ENCODE results near the gene ABCG1.

DNA sequence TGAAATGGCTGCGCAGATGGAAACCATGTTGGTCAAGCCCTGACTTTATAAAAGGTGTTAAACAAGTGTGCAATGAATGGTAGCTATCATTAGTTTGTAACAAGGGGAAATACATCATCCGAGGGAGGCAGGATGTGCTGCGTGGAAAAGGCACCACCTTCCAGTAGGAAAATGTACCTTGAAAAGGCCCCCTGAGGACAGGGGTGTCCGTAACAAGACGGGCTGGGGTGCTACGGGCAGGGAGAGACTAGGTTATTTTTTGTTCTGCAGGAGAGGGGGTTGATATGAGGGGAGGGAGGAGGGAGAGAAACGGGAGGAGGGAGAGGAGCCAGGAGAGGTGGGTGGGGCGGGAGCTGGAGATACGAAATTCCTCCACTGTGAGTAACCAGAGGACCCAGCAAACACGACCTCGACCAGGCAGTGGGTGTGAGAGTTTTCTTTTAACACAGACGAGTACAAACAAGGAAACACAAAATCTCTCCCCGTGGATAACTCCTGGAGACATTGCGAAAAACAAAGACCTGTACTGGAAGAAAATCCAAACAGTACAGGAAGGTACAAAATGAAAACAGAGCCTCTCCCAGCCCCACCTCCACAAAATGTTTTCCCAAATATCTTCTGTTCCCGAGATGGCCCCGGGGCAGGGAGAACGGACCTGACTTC, 82.6 kb downstream of the RIPK4 start:
- PRO-cap: unidirectional peak, plus-strand start at position 400 of the sequence

DNA sequence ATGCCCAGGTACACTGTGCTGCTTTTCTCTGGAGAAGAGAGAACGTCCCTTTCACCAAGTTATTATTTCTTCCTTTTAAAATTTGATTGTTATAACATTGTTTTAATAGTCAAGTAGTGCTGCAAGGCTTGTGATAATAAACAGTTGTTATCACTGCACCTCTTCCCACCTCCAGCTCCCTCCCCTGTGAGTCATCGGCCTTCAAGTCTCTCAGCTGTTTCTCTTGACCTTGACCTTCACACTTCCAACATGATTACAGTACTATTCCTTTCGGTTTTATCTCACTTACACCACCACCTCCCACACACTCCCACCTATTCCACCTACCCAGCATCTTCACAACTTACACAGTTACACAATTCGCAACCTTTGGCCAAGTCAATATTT, 60.3 kb downstream of the RIPK4 start:
- PRO-cap: no peak

- PRO-cap: no peak
Observed at GRCh38 chr21:41712684-41713185, 54.1 kb downstream of the RIPK4 start.

GRCh38 chr21:41800087-41800737, 33.4 kb upstream of the RIPK4 start:
- PRO-cap: unidirectional peak, plus-strand start at chr21:41800348

- PRO-cap: unidirectional peak, minus-strand start at chr21:41801226
Observed at GRCh38 chr21:41801049-41801461, 34.2 kb upstream of the RIPK4 start.

- PRO-cap: no peak
Observed at GRCh38 chr21:41814052-41814438, 47.2 kb upstream of the RIPK4 start.

- PRO-cap: bidirectional peak, plus-strand start at chr21:41879110, minus-strand start at chr21:41879031
Observed at GRCh38 chr21:41878879-41879205, 302 bp downstream of the PRDM15 start.

DNA sequence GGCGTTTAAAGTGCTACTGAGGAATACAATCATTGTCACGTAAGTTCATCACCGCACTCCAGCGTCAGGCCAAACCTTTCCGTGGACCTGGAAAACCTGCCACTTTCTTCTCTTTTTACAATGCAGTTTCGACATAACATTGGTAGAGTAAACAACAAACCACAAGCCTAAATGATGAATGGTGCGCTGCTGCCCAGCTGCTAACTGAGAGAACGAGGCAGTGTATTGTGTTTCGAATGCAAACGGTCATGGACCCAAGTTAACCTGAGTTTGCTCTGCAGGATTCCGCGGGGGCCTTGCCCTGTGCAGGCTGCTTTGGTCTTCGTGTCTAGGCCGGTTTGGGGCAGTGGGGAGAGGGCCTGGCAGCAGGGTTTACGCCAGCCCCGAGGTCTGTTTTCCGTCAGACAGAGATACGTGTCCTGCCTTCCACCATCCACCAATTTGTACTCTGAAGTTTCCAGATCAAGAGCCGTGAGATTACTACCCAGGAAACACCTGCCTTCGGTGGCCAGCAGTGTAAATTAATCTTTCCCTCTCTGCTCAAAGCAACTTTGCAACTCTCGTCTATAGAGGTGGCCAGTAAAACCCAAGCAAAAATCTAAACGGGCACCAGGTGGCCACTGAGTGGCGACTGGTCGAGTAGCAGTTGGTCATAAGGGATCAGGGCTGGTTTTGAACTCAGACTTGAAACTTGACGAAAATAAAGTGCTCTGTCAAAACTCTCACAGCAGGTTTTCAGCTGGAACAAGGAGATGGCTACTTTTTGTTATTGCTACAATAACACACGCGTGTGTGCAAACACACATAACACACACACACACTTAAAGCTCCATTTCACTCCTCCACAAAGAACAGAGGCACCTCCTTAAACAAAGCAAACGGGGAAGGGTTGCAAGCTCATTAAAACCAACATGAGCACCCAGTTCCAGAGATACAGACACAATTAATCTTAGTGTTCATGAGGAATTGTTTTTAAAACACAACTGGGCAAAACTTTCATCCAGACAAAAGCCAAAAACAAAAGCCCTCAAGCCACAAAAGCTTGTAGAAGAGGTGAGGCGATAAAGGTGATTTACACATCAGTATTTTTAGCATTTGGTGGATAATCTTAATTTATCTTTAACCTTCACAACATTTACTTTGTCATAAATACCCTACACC, 6.5 kb upstream of the PRDM15 start:
- PRO-cap: no peak

DNA sequence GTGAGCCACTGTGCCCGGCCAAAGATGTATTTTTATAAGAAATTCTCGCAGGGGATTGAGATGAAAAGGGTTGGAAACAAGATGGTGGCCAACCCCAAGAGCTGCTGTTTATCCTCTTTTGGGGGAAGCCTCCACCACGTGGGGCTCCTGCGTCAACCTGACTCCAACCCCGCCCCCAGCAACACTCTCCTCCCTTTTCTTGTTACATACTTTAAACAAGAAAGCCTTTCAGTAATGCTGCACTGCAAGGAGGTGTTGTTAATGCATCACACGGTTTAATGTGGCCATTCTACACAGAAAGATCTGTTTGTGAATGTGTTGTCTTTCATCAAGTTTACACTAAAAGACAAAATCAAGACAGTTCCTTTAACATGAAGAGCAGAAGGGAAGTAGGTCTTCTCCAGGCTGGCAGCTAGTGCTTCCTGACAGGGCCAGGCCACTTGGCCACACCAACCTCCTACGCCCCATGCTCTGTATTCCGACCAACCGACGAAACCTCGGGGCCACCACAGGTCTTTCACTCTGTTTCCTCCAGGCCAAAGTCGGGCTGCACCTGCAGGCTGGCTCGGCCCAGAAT, 26.0 kb downstream of the C2CD2 start:
- PRO-cap: no peak

DNA sequence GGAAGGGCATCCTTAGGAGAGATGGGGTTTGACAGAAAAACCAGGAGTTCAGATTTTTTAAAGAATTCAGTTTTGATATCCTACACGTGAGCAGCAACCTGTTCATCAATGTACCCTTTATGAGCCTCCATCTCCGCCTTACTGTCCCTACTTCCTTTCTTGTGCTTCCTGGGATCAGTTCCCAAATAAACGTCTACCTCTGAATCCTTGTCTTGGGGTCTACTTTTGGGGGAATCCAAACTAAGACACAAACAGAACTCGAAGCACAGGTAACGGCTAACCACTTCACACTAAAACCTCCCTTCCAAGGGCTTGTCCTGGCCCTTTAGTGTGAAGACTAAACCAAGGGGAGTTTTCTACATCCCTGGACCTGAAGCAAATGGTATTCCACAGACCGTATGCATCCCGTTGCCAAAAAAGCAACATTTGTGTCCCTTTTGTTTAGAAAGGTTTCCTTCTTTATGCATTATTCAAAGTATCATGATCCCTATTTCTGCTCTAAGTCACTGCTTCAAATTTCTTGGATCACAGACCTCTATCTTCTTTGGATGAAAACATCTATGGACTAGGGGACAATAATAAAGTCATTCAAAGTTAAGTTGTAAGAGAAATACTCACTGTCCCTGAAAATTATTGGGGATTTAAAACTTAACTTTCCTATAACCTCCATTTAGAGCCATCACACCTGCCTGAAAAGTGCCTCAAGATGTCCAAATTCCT, 9.8 kb downstream of the ZBTB21 start:
- PRO-cap: no peak

DNA sequence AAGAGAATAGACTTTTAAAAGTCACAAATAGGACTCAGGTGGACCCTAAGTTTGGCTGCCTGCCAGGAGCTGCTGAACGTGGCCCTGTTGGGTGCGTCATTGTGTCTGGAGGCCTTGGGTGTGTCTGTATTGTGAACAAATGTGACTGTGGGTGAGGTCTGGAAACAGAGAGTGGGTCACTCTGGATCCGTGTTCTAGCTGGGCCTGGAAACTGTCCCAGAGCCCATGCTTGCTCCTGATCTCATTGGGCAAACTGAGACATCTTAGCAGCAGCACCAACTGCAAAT, 47.6 kb upstream of the ABCG1 start:
- PRO-cap: no peak

DNA sequence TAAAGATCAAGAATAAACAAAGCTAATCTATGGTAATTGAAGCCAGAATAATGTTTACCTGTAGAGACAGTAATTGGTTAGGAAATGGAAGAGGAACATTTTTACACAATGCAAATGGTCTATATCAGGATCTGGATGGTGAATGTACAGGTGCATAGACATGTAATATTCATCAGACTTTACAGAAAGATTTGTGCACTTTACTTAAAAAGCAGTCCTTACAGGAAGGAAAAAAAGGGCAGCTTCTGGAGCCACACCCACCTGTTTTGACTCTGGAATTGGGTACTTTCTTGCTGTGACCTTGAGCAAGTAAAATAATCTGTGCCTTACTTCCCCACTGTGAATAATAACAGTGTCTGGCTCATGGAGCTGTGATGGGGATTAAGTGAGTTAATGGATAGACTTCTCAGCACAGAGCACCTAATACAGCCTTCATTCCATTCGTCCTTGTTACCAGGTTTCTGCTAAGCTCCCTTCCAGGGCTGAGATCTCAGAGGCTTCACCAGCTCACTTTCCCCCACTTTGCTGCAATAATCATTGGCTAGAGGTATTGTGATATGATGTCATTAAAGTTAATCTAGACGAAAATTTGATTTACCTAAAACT, 20.1 kb upstream of the ABCG1 start:
- PRO-cap: no peak

DNA sequence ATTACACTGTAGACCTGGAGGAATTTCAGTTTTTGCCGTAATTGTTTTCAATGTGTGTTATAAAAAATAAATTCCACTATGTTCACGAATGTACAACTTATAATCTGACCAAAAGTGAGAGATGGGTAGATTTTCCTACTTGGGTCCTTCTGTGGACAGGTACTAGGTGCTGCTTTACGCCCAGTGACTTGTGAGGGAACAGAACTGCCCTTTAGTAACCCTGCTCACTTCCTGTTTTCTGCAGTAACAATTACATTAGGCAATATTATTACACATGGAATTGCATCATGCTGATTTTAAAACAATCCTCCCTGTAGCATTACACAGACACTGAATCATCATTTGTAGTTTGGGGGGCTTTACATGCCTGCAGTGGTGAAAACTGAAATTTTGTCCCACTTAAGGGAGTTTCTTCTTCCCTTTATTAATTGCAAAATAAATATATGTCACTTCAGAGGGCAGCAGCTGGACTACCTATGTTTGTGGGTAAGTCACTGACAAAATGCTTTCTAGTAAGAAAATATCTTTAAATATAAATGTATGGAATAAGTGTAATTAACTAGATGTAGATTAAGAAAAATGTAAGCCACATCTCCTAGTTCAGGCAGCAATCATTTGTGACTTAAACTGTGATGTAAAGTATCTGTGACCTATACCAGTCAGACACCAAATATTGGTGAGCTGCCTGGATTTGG, 19.4 kb upstream of the ABCG1 start:
- PRO-cap: no peak

- PRO-cap: bidirectional peak, plus-strand start at chr21:42219147, minus-strand start at chr21:42219032
Observed at GRCh38 chr21:42218413-42219623, at the start of gene ABCG1. Gene ABCG1 (plus strand): TSS chr21:42219140.

DNA sequence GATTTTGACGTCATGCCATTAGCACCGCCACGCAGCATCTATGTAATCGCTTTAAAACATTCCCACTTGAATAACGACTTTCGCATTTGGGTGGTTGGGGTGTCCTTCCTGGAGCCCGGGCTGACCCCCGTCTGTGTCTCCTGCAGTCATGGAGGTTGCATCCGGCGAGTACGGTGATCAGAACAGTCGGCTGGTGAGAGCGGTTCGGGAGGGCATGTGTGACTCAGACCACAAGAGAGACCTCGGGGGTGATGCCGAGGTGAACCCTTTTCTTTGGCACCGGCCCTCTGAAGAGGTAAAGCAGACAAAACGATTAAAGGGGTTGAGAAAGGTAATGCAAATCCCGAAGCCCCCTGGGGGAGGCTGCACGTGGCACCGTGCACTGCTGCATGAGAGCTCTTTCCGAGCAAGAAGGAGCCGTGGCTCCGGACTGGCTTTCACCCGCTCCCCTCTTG, 27.4 kb downstream of the TFF3 start:
- PRO-cap: no peak

DNA sequence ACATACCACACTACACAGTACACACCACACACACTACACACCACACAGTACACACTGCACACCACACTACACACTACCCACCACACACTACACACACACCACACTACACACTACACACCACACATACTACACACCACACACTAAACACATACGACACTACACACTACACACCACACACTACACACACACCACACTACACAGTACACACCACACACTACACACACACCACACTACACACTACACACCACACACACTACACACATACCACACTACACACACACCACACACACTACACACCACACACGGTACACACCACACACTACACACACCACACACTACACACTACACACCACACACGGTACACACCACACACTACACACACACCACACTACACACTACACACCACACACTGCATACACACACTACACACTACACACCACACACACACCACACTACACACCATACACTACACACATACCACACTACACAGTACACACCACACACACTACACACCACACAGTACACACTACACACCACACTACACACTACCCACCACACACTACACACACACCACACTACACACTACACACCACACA, 22.3 kb downstream of the TFF3 start:
- PRO-cap: no peak

DNA sequence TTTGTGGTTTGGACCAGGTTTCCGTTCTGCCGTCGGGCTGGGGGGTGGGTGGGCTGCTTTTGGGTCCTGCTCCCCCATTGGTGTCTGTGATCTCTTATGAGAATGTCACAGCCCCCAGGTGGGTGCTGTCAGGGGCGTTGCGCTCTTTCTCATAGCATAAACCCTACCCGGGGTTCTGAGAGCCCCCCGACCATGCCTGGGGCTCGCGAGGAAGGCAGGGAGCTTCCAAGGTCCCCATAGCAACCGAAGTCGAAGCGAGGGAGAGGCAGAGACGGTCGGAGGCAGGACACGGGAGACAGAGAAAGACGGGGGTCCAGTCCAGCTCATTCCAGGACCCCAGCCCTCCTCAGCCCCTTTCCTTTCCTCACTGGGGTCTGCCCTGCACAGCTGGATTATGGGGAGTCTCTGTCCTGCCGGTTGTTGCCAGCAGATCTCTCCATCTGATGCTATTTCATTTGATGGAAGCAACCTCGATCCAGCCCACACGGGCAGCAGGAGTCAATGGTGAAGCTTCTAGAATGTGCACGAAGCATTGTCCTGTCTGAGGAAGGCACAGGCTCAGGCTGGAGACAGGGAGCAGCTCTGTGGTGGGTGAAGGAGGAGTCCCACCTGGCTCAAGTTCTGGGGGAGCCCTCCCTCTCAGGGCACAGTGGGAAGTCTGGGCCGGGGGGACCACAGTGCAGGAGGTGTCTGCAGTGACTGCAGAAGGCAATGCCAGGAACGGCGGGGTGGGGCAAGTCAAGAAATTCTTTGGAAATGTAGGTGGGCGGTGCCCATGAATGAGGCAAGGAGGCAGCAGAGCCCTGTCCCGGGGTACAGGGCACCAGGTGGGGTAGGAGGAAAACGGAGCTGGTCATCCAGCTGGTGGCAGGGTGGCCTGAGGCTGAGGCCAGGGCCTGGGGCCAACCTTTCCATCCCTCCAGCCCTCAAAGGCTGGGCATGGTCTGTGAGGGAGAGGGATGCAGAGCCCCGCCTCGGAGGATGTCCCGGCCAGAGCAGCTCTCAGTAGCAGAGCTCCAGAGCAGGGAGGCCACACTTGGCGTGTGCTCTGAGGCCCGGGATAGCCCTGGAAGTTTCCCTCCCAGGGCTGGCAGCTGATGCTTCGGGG, 5.0 kb downstream of the TFF3 start:
- PRO-cap: no peak

- PRO-cap: no peak
Observed at GRCh38 chr21:42352359-42352719, 1.5 kb upstream of the TFF2 start.

GRCh38 chr21:42456353-42456737, 39.7 kb downstream of the RSPH1 start:
- PRO-cap: no peak

- PRO-cap: no peak
Observed at GRCh38 chr21:42475976-42476504, 20.0 kb downstream of the RSPH1 start.

Data from bronchus (tissue), 1 donor.